ENCODE measurements around the gene MRPS6.

GRCh38 chr21:34072710-34073773, at the start of gene MRPS6:
Gene MRPS6, plus strand, starts transcription at chr21:34073578.
- RRBS = 2% methylated on average over 54 of the region's 131 CpGs

DNA sequence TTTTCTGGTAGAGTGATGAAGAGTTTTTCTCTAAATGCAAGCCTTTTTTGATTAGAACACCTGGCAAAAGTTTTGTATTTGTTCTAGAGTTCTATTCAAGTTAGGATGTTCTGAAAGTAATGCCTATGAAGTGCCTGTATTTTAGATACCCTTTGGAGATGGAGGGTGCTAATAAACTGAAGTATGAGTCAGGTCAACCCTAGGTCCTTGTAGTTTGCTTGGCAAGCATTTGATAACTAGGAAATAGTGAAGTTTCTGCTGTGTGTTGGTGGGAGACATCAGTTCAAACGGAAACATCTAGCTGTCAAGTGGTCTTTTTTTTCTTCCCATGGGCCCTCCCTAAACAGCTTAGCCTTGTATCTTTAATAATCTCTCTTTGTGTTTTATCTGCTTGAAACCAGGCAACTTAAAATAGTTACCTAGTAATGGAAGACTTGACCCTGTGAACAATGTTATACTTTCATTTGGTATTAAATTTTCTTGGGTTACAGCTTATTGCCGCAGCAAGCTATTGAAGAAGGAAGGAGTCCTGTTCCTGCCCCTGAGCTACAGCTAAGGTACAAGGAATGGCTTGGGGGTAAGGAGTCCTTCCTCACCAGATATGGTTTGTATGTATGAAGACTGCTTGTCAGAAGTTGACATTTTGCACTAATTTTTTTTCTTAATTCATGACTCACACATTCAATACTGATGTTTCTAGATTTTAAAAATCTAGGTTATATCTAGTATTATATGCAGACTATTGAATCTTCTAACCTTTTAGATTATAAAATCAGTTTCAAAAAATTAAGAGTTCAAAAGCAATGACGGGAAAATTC, 4.7 kb downstream of the MRPS6 start:
- RRBS = no CpG with 5 or more reads among the region's 3 CpGs

DNA sequence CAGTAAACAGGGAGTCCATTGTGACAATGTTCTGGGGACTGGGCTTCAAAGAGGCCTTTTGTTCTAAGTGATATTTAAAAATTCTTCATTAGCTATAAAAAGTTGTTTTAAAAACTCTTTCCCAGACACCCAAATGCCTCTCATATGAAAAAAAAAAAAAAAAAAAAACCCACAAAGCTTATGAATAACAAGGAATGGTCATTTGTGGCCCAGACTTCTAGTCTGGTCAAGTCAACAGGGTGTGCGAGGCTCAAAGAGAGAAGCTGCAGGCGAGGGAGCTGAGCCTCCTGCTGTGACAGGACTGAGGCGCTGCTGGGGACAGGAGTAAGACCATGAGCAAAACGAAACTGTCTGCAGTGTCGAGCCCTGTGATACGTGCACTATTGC, 30.5 kb upstream of the KCNE2 start:
- RRBS = no CpG with 5 or more reads among the region's 6 CpGs

- RRBS = no CpG with 5 or more reads among the region's 1 CpG
Measured at GRCh38 chr21:34513125-34513462, 1.1 kb upstream of the KCNE1 start.

DNA sequence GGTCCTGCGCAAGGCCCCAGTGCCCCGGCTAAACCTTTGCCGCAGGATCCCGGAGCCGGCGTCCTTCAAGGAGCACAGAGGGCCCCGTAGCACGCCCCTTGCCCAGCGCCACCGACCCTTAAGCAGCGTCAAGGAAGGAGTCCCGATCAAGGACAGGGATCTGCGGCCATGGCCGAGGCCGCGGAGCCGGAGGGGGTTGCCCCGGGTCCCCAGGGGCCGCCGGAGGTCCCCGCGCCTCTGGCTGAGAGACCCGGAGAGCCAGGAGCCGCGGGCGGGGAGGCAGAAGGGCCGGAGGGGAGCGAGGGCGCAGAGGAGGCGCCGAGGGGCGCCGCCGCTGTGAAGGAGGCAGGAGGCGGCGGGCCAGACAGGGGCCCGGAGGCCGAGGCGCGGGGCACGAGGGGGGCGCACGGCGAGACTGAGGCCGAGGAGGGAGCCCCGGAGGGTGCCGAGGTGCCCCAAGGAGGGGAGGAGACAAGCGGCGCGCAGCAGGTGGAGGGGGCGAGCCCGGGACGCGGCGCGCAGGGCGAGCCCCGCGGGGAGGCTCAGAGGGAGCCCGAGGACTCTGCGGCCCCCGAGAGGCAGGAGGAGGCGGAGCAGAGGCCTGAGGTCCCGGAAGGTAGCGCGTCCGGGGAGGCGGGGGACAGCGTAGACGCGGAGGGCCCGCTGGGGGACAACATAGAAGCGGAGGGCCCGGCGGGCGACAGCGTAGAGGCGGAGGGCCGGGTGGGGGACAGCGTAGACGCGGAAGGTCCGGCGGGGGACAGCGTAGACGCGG, 614 bp downstream of the CLIC6 start:
- RRBS = 3% methylated on average over 44 of the region's 87 CpGs

- RRBS = 87% methylated on average over 15 of the region's 32 CpGs
Measured at GRCh38 chr21:34791792-34792072, 122.9 kb downstream of the CLIC6 start.

DNA sequence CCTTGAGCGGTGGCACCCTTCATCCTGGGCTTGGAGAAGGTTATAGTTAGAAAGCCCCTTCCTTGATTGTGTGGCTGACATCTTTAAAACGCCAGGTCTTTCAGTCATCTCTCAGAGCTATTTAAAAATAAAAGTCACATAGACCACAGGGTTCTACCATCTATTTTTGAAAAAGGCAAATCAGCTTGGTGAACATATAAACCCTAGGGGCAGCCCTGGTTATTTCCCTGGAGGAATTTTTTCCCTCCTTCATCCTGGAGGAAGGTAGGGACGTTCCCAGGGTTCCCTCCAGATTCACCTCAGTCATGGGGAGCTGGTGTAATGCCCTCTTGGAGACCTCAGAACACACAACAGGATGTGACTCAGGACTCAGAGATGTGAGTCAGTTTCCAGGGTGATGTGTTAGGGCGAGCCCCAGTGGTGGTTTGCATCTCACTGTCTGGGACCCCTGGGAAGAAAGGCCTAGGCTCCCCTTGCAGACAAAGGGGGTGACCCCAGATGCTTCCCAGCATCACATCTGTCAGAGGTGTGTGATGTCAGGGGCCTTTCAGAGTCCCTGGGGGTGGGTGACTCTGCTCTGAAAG, 138.6 kb downstream of the CLIC6 start:
- RRBS = no CpG with 5 or more reads among the region's 4 CpGs

DNA sequence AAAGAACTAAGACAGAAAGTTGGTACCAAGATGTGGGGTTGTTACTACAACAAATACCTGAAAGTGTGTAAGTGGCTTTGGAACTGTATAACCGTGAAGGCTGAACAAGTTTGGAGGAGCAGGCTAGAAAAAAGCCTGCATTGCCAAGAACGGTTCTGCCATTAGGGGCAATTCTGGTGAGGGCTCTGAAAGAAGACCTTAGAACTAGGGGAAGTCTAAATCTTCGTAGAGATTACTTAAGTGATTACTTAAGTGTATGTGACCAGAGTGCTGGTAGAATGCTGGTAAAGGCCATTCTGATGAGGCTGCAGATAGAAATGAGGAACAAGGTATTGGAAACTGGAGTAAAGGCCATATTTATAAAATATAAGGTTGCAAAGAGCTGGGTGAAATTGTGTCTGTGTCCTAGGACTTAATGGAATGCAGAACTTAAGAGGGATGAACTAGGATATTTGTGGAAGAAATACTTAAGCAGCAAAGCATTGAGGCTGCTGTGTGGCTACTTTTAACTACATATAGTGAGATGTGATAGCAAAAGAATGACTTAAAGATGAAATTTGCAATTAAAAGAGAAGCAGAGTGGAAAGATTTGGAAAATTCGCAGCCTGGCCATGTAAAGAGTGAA, 158.1 kb downstream of the CLIC6 start:
- RRBS = no CpG with 5 or more reads among the region's 4 CpGs

DNA sequence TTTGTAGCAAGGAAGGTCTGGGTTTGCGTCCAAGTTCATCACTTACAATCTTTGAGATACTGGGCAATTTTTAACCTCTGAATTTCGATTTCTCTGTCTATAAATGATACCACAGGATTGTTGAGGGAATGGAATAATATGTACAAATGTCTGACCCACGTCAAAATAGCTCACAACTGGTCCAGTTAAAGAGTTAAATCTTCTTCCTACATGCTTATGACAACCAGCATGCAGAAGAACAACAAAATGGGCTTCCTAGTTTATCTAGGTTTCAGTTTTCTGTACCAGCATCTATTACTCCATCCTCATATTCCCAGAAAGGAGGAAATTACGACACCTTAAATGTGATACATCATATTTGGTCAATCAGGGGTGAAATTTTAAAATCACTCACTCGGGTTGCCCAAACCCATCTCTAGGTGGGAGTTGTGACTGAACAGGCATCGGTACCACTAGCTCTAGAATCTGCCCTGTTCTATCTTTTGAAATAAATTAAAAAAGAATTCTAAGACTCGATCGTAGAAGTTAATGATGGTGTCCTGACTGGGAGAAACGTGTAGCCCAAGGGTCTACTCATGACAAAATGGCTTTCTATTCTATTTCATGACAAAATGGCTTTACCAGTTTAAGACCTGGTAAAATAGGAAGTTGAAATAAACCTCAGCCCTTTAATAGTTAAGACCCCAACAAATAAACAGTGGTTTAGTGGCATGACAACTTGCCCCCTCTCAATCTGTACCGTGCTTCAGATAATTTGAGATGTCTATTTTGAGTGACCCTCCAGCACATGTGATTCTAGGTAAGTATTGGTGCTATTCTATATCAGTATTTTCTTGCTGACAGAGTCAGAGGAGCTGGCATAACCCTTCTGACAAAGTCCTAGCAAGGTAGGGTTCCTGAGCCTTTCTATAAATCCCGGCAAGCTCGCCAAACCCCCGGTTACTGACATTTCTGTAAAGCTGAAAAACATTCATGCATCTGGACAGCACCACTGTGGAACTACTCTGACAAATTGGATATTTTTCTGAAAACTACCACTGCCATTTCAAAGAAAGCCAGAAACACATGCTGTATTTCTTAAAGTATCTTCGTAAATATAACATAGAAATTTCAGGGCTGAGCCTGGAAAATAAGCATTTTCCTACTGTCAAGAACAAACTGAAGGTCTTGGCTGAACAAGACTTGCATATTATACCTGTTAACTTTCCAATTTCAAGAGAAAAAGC, 162.2 kb downstream of the CLIC6 start:
- RRBS = no CpG with 5 or more reads among the region's 14 CpGs

DNA sequence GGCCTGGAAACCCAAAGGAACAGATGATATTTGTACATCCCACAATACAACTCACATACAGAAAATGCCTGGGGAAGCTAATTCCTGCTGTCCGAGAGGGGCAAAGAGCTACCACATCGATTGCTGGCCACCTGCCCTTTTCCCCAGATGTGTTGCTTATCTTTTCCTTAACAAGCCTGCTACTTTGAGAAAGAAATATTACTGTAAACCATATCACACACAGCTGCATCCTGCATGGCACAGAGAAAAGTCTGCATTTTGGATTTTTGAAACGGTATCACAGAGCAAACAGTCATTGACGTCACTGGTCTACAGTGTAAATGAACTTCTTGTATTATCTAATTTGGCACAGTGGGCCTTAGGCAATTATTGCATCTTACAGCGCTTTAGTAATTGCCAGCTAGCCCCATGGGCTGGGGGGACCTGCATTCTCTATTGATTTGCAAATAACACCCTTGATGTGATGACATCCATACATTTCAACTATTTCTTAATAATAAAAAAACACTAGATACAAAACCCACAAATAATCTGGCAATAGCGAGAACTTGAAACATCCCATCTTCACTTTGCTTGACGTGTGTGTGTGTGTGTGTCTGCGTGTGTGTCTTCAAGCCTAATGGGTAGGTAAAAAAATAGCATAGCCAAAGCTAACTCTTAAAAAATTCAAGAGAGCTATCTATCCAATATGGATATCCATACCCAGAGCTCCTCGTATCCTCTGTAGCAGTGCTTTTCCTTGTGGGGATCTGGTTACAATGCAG, 164.8 kb downstream of the CLIC6 start:
- RRBS = no CpG with 5 or more reads among the region's 9 CpGs

GRCh38 chr21:34836087-34837059, 167.6 kb downstream of the CLIC6 start:
- RRBS = no CpG with 5 or more reads among the region's 14 CpGs

GRCh38 chr21:34838908-34839740, 170.3 kb downstream of the CLIC6 start:
- RRBS = no CpG with 5 or more reads among the region's 12 CpGs

DNA sequence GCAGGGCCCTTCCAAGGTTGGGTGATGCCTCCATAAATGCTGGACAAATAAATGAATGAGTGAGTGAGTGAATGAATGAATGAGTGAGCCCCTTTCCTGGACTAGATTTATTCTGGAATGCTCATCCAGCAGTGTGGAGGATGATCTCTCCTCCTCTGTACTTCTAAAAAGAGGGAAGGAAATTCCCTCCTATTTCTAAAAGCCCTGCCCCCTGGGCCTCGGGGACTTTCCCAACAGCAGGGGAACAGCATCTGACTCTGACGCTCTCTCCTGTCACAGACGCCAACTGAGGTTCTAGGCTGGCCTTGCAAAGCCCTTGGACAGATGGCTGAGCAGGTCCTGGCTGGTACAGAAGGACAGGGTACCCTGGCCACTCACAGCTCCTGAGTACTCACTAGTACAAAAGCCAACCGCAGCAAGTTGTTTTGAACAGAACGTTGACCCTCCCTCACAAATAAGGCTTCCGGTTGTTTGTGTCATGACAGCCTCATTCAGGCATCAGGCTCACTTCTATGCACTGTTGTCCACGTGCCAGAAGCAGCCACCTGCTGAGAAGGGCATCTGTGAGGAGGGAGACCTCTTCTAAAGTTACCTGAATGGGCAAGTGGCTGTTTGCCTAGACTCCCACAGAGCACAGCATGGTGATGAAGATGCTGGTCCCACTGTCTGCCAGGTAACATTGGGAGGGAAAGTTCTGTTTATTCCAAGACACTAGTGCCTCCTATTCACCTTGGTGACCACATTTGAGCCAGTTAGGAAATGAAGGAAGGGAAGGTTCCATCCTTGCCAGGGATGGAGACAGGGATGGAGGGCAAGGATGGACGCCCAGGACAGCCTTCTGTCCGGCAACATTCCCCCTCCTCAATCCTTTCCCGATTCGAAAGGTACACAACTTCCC, 176.0 kb downstream of the CLIC6 start:
- RRBS = no CpG with 5 or more reads among the region's 11 CpGs

DNA sequence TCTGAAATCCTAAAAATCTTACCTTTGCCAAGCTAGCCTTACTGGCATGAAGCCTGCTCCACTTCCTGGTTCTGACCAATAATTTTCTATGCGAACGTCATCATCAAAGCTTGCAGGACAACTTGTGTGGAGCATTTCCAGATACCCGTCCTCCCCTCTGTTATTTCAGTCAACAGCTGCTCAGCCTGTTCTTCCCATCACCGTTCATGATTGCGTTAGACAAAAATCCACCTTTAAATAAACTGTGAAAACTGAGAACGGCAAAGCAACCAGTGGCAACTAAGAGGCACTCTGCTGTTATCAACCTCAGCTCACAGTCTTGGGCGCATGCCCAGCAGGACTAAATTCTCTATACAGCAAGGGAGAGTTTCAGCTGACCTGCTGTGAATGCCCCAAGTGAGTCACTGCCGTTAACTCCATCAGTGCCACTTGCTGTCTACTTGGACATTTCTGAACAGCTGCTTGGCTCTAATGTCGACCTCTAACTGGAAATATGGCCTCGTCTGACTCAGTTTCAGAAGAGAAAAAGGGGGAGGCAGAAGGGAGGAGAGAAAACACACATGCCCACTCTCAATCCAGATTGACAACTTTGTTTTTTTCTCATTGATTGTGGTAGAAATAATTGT, 207.5 kb upstream of the RUNX1 start:
- RRBS = no CpG with 5 or more reads among the region's 10 CpGs

DNA sequence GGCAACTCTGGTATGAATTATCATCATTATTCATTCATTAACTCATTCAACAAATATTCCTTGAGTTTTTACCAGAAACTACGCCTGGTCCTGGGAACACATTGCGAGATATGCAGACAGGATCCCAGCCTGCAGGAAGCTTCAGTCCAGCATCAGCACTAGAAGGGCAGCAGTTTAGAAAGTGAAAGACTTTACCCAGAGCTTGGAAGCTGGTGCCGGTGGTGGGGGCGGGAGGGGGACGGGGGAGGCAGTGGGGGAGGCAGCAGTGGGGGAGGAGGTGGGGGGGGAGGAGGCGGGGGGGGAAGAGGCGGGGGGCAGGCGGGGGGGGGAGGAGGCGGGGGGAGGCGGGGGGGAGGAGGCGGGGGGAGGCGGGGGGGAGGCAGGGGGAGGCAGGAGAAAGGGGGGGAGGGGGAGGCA, 55.8 kb downstream of the SETD4 start:
- RRBS = no CpG with 5 or more reads among the region's 12 CpGs

- RRBS = no CpG with 5 or more reads among the region's 23 CpGs
Measured at GRCh38 chr21:36004909-36005831, 55.2 kb downstream of the SETD4 start.

DNA sequence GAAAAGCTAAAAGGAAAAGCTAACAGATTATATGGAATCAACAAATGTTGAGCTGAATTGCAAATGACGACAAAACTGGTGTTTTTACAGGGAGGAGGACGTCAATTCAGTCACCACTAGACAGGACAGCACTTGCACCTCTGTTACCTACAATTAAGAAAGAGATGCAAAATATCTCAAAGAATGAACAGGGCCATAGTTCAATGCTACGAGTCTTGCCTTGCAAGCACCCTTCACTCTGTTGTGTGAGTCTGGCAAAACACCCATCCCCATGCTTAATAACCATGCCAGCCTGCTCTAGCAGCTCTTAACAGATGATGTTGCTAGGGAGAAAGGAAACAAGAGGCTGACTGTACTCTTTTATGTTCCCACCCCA, 5.3 kb downstream of the CBR1 start:
- RRBS = no CpG with 5 or more reads among the region's 3 CpGs

GRCh38 chr21:36171189-36171659, 14.6 kb downstream of the DOP1B start:
- RRBS = no CpG with 5 or more reads among the region's 6 CpGs

GRCh38 chr21:36188155-36188807, 31.7 kb downstream of the DOP1B start:
- RRBS = no CpG with 5 or more reads among the region's 9 CpGs

GRCh38 chr21:36193180-36193673, 36.6 kb downstream of the DOP1B start:
- RRBS = no CpG with 5 or more reads among the region's 8 CpGs